Penis (tissue), 1 donor: ENCODE data around the gene MEIS1.

- PRO-cap, result no peak
Measured at GRCh38 chr2:65375884-65376337, 56.5 kb downstream of the SPRED2 start.

DNA sequence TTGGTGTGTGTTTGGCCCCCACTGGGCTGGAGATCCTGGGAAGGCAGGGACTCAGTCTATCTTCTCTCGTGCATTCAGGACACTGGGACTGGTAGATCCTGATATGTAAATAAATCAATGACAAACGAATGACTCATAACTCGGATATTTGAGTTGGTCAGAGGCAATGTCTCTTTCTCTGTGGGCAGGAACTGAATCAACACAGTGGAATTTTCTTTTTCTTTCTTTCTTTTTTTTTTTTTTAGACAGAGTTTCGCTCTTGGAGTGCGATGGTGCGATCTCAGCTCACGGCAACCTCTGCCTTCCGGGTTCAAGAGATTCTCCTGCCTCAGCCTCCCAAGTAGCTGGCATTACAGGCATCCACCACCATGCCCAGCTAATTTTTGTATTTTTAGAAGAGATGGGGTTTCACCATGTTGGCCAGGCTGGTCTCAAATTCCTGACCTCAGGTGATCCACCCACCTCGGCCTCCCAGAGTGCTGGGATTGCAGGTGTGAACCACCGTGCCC lies 144.7 kb upstream of the SPRED2 start:
- PRO-cap, result bidirectional peak, plus-strand start at position 244 of the sequence, minus-strand start at position 84 of the sequence

DNA sequence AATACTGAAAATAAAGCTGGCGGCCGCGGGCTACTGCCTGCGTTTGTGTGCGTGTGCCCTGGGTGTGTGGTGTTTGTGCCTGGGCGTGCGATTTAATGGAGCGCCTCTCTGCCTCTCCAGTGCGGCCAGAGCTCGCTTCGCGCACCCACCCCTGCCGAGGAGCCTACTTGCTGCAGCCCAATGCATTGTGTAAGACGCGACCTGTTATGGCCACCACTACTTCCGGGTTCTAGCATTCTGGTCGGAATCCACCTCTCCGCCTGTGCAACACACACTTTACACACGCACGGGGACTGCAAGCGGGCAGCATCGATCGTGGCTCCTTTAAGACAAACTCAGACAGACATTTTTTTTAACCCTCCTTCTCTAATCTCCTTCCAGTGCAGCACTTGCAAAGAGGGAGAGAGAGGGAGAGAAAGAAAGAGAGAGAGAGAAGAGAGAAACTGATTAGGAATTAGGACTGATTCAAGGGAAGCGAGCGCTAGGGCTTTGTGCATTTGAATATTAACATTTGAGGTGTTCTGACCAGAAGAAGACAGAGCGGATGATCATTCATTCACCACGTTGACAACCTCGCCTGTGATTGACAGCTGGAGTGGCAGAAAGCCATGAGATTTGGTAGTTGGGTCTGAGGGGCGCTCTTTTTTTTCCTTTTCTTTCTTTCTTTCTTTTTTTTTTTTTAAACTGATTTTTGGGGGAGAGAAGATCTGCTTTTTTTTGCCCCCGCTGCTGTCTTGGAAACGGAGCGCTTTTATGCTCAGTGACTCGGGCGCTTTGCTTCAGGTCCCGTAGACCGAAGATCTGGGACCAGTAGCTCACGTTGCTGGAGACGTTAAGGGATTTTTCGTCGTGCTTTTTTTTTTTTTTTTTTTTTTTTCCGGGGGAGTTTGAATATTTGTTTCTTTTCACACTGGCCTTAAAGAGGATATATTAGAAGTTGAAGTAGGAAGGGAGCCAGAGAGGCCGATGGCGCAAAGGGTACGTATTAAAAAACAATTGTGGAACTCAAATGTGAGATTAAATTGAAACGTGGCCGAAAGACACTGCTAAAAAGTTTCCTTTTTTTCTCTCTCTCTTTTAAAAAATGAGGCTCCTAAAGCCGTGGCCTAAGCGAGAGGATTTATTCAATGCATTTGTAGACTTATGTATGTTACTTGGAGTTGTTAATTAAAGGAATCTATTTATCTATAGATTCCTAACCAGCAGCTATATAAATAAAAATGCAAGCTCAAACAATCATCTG lies at the start of gene MEIS1:
MEIS1 (plus strand) TSS at position 235 of the 1,243 bp plus-strand sequence.
- PRO-cap, result bidirectional peak, plus-strand start at position 235 of the sequence, minus-strand start at position 94 of the sequence

GRCh38 chr2:66439616-66440664 lies 5.0 kb downstream of the MEIS1 start:
- PRO-cap, result no peak

DNA sequence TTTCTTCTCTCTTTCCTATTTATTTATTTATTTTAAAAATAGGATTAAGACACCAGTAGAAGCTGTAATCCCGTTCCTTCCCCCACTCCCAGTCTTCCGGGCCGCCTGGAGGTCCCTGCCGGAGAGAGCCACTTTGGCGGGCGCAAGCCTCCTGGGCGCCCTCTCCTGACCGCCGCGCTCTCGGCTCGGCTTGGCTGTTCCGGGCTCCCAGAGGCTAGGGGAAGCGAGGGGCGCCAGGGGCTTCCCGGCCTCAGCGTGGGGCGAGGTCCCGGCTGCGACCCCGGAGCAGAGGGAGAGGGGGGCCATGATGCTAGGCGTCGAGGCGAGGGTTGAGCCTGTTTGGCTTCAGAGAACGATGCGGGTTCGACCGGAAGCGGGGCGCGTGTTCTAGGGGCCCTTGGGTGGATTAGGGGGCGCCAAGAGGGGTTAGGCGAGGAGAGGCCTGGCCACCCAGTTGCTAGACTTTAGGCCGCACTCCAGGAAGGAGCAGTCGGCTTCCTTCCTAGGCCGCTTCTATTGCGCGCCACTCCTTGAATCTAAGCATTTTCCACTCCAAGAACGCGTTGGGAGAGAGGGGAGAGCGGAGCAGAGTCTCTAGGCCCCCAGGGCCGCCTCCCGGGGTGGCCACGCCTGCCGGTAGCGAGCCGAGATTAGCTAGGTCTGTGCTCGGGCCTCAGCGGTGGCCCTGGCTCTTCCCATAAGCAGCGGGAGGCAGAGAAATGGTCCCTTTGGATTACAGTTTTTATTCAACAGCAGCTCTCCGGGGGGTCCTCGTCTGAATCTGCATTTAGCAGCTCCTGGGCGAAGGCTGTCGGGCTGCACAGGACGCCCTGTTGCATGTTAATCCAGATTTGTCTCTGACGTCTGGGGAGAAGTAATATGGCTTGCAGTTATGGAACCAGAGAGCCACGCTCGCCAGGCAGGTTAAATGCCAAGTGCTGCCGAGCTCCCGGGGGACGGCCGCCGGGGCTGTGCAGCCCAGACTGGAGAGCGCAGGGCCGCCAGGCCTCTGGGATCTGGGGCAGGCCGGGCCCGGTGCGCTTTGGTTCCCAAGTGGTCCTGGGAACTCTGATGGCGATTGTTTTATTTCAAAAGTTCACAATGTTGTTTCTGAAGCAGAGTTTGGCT lies 11.3 kb downstream of the MEIS1 start:
- PRO-cap, result no peak

DNA sequence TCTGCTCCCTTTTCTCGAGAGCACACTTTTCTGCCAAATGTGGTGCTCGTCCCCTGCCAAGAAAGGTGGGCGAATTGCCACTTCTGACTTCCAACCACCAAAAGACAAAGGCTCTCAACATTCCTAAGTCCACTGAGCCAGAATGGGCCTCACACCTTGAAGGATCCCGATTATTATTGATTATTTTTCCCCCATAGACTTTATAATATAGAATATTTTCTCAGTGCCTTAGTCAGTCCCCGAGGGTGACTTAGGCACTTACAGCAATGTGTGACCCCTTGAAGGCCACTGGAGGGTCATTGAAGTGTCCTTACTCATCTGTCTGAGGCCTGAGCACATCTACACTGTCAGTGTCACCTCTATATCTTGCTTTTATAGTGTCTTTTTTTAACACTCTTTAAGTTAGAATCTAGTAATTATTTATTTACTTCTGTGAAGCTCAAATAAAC lies 98.2 kb downstream of the MEIS1 start:
- PRO-cap, result no peak

GRCh38 chr2:66687990-66688402 lies 253.1 kb downstream of the MEIS1 start:
- PRO-cap, result no peak

DNA sequence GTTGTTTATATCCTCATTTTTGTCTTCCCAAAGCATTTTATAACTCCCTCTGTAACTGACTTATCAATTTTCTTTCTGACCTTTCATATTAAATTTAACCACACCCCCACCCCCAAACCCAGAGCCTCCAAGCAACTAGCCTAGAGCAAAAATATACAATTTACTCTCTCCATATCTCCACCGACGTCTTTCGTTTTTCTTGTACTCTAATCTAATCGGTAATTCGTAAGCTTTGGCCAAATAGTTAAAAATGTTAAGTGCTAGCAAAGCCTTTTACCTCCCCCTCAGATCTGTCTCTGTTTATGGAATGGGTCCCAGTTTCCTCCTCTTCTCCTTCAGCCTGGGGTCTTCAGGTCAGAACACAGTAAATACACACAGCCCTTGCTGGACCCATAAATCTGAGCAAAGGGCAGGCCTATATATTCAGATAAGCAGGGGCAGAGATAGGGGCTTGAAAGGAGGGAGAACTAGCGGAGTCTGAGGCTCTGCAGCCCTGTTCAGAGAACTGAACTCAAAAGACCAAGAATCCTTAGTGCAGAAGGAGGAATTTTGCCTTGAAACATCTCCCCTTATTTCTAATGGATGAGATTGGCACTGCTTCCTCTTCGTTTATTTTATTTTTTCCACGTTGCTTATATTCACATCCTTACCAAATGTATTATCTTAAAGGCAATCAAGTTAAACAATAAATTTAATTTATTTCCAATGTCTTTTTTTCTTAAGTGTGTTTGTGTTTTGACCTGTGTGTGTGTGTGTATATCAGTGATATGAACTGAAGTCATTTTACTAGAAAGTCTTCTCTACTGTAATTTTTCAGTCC lies 267.5 kb downstream of the MEIS1 start:
- PRO-cap, result no peak

- PRO-cap, result no peak
Measured at GRCh38 chr2:67404754-67405544, 7.8 kb downstream of the ETAA1 start.

- PRO-cap, result no peak
Measured at GRCh38 chr2:68287395-68287885, 32.3 kb downstream of the CNRIP1 start.

GRCh38 chr2:68290777-68291244 lies 28.9 kb downstream of the CNRIP1 start:
- PRO-cap, result no peak

DNA sequence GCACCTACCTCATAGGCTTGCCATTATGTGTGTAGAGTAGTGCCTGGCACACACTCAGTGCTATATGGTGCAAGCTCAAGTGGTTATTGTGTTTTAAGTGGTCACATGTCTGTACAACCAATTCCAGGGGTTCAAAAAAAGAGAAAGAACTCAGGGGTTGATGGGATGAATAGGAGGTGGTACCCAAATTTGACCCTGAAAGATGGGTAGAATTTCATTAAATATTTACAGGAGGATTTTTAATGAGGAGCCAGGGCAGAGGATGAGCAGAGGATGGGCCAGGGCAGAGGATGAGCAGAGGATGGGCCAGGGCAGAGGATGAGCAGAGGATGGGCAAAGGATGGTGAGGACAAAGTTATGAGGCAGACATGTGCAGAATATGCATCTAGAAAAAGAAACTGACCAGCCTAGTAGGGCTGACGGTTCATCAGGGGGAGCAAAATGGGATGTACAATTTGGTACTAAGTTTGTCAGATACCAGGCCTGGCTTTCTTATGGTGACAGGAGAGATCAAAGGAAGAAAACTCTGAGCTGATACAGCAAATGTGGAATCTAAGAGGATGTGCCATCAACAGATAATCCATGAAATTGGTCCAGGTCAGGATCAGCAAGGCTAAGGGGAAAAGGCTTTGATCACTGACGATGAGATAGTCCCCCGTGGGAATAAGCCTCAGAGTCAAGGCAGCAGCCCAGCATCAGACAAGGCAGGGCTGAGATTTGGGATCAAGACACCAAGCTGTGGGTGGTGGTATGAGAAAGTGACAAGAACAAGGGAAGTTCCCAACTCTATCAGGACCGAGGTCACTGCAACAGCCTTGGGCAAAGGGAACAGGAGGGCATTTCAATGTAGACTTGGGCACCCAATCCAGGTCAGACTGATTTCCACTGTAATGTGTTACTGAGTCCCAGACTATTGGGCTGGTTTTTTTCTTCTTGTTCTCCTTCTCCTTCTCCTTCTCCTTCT lies 18.4 kb downstream of the PLEK start:
- PRO-cap, result no peak

GRCh38 chr2:68388324-68388544 lies 23.2 kb downstream of the PLEK start:
- PRO-cap, result no peak

- PRO-cap, result no peak
Measured at GRCh38 chr2:68426557-68426723, 40.7 kb downstream of the FBXO48 start.

- PRO-cap, result no peak
Measured at GRCh38 chr2:68441180-68441604, 25.9 kb downstream of the FBXO48 start.

DNA sequence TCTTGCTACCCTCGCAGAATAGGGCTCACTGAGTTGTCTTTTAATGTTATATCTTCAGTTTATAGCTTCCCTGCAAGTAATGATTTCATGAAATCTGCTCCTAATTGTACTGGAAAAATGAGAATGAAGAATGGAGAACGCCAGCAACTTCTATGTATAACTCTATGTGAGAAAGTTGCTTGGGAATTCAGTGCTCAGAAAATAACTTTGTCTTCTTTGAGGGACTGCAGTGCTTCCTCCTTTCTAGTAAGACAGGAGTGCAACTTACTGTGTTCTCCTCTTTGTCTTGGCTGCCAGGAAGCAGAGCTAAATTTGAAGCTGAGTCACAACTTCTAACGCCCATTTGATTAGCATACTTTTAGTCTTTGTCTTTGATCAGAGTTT lies 6.5 kb downstream of the ARHGAP25 start:
- PRO-cap, result no peak

- PRO-cap, result no peak
Measured at GRCh38 chr2:68770981-68771802, 36.6 kb downstream of the ARHGAP25 start.

- PRO-cap, result no peak
Measured at GRCh38 chr2:68831601-68832089, 39.6 kb downstream of the BMP10 start.

DNA sequence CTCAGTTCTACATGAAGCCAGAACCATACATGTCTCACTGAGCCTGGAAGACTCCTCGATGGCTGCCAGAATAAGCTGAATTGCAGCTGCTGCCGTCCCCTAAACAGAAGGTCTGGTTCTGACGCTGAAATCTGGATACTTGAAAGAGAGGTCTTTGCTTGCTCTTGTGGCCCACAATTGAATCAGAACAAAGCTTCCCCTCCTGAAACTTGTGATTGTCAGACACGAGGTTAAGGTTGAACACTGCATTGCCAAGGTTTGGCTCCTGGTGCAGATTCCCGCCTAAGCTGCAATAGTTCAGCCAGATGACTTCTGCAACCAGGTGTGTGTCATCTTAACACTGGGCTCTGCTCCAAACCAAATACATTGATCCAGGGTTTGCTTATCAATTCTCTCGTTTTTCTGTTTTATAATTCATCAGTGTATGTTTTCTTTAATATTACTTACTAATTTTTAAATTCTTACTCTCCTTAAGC lies 14.6 kb downstream of the GKN1 start:
- PRO-cap, result no peak

- PRO-cap, result no peak
Measured at GRCh38 chr2:68992744-68993086, 18.3 kb downstream of the GKN1 start.